ENCODE measurements around the gene ANGPTL5.

GRCh38 chr11:100688188-100688547 lies 1.1 kb downstream of the ARHGAP42 start:
- PRO-cap = no peak
- RAMPAGE, long total RNA, 4 experiments = no peak in any of the 4 experiments

GRCh38 chr11:100861240-100862041 lies 174.4 kb downstream of the ARHGAP42 start:
- PRO-cap = no peak
- RAMPAGE, long total RNA, 4 experiments = no peak in any of the 4 experiments

- PRO-cap = no peak
- RAMPAGE, long total RNA, 4 experiments = no peak in any of the 4 experiments
These were observed at the start of gene ANGPTL5 for GRCh38 chr11:101916314-101916825. Gene ANGPTL5, minus strand, starts transcription at chr11:101916522.

- PRO-cap = no peak
- RAMPAGE, long total RNA, 4 experiments = no peak in any of the 4 experiments
These were observed 76.9 kb downstream of the YAP1 start for GRCh38 chr11:102186938-102187849.

- PRO-cap = no peak
- RAMPAGE, long total RNA, 4 experiments = no peak in any of the 4 experiments
These were observed 88.4 kb downstream of the YAP1 start for GRCh38 chr11:102198594-102199050.

DNA sequence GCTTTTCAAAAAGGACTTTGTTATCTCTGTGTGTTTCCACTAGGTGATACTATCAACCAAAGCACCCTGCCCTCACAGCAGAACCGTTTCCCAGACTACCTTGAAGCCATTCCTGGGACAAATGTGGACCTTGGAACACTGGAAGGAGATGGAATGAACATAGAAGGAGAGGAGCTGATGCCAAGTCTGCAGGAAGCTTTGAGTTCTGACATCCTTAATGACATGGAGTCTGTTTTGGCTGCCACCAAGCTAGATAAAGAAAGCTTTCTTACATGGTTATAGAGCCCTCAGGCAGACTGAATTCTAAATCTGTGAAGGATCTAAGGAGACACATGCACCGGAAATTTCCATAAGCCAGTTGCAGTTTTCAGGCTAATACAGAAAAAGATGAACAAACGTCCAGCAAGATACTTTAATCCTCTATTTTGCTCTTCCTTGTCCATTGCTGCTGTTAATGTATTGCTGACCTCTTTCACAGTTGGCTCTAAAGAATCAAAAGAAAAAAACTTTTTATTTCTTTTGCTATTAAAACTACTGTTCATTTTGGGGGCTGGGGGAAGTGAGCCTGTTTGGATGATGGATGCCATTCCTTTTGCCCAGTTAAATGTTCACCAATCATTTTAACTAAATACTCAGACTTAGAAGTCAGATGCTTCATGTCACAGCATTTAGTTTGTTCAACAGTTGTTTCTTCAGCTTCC lies 87.5 kb upstream of the BIRC3 start:
- PRO-cap = no peak
- RAMPAGE, long total RNA, 4 experiments = no peak in any of the 4 experiments

DNA sequence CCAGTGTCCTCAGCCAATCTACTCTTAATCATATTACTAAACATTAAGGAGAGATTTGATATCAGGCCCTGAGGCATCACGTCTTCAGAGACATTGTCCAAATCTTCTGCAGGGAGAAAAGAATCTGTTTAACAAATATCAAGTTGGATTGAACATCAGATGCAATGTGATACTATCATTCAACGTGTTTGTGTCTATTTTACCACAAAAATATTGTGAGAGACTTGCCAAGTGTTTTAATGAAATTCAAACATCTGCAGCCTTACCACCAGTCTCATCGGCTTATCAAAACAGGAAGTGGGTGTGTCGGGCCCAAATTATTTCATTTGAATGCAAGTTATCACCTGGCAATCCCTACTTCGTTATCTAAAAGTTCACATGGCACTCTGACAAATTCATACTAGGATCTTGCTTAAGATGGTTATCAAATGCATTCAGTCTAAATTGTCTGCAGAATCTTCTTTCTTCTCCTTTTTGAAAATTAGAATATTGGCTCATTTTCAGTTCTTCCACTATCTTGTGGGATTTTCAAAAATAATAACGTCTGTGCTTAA lies 10.5 kb upstream of the BIRC3 start:
- PRO-cap = no peak
- RAMPAGE, long total RNA, 4 experiments = no peak in any of the 4 experiments

DNA sequence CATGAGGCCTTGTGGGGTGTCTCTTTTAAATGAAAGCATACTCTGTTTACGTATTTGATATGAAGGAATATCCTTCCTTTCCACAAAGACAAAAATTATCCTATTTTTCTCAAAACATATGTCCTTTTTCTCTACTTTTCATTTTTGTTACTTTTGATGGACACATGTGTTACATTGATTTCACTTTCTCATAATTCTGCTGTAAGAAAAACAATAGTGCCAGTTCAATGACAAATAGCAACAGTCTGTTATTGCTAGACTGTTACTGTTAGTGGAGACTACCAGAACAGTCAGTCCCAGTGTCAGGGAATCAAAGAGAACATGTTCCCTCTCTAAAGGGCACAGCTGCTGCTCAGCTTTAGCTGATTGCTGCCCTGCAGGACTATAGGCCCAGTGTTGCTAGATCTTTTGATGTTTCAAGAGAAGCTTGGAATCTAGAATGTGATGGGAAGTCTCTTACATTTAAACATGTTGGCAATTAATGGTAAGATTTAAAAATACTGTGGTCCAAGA lies 3.3 kb downstream of the BIRC3 start:
- PRO-cap = no peak
- RAMPAGE, long total RNA, 4 experiments = no peak in any of the 4 experiments

DNA sequence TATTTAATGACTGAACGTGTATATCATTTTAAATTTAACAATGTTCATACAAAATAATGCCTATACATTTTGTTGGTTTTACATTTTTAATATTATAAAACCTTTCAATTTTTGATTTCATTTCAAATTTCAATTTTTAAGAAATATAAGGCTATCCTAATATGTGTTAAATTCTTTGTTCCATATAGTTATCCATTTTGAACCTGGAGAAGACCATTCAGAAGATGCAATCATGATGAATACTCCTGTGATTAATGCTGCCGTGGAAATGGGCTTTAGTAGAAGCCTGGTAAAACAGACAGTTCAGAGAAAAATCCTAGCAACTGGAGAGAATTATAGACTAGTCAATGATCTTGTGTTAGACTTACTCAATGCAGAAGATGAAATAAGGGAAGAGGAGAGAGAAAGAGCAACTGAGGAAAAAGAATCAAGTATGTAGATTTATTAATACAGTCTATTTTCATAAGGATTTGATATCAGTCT lies 13.6 kb downstream of the BIRC3 start:
- PRO-cap = no peak
- RAMPAGE, long total RNA, 4 experiments = no peak in any of the 4 experiments

GRCh38 chr11:102338388-102339006 lies 8.5 kb upstream of the BIRC2 start:
- PRO-cap = no peak
- RAMPAGE, long total RNA, 4 experiments = no peak in any of the 4 experiments

DNA sequence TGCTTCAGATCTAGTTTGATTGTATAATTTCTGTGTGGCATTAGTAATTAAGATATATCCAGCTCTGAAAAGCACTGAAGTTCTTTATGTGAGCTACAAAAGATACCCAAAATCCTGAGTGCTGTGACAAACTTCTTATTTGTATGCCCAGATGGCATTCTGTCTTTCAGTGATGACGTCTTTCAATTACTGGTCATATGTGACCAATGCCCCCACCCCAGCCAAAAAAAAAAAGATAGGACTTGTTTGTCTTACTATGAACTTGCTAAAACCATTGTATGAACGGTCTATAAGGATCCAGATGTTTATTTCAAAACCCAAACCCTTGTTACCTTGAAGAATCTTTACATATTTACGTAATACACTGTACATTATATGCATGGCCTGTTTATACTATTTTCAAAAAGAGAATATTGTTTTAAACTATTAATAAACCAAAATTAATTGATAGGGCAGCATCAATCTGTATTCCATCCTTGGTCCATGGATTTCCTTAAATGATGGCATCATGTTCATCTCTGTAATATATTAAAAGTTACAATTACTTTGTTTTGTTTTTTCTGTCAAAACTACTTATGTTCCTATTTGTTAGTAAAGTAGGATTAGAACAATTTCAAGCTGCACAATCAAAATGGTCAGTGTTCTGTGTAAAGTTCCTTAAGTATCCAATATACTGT lies 51.5 kb downstream of the BIRC2 start:
- PRO-cap = no peak
- RAMPAGE, long total RNA, 4 experiments = no peak in any of the 4 experiments

DNA sequence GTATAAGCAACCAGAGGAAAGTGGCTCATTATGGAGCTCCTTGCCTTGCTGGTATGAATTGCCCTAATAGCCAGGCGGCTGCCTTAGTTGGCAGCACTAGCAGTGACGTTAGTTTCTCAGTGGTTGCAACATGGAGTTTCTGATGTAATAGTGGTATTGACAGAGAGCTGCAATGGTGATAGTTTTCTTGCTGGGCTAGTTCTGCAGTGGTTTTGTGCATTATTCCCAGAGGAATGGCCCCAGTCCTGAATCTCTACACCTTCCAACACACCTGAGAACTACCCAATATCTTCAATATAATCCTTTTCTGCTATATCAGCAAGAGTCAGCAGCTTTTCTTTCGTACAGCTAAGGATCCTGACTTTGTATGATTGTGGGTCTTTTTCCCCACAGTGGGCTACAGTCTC lies 3.9 kb upstream of the TMEM123 start:
- PRO-cap = no peak
- RAMPAGE, long total RNA, 4 experiments = no peak in any of the 4 experiments

DNA sequence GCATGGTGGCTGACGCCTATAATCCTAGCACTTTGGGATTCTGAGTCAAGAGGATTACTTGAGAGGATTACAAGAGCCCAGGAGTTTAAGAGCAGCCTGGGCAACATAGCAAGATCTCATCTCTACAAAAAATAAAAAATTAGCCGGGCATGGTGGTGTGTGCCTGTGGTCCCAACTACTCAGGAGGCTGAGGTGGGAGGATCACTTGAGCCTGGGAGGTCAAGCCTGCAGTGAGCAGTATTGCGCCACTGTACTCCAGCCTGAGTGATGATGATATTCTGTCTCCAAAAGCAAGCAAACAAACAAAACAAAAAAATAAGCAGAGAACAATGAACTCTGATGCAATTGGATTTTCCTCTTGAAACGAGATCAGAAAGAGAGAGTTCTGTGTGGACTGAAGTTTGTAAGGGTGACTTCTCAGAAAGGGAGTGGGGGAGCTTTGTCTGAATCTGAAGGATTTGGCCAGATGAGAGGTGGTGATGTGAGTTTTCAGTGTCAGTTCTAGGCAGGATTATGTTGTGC lies 5.9 kb upstream of the TMEM123 start:
- PRO-cap = no peak
- RAMPAGE, long total RNA, 4 experiments = no peak in any of the 4 experiments

- PRO-cap = no peak
- RAMPAGE, long total RNA, 4 experiments = no peak in any of the 4 experiments
These were observed 9.9 kb upstream of the MMP1 start for GRCh38 chr11:102807795-102808358.

DNA sequence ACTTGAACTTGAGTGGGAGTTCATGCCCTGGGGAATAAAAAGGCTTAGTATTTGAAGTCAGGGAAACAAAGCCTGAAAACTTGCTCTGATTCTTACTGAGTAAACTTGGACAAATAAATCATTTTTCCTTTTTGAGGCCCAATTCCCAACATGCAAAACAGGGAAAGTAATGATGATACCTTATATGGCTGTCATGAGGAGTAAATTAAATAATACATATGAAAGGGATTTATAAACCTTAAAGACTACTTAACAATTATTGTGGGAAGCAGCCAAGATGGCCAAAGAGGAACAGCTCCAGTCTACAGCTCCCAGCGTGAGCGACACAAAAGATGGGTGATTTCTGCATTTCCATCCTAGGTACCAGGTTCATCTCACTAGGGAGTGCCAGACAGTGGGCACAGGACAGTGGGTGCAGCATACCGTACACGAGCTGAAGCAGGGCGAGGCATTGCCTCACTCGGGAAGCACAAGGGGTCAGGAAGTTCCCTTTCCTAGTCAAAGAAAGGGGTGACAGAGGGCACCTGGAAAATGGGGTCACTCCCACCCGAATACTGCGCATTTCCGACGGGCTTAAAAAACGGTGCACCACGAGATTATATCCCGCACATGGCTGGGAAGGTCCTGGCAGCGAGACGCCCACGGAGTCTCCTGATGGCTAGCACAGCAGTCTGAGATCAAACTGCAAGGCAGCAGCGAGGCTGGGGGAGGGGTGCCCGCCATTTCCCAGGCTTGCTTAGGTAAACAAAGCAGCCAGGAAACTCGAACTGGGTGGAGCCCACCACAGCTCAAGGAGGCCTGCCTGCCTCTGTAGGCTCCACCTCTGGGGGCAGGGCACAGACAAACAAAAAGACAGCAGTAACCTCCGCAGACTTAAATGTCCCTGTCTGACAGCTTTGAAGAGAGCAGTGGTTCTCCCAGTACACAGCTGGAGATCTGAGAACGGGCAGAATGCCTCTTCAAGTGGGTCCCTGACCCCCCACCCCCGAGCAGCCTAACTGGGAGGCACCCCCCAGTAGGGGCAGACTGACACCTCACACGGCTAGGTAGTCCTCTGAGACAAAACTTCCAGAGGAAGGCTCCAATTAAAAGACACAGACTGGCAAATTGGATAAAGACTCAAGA lies 297.4 kb upstream of the DDI1 start:
- PRO-cap = no peak
- RAMPAGE, long total RNA, 4 experiments = no peak in any of the 4 experiments

DNA sequence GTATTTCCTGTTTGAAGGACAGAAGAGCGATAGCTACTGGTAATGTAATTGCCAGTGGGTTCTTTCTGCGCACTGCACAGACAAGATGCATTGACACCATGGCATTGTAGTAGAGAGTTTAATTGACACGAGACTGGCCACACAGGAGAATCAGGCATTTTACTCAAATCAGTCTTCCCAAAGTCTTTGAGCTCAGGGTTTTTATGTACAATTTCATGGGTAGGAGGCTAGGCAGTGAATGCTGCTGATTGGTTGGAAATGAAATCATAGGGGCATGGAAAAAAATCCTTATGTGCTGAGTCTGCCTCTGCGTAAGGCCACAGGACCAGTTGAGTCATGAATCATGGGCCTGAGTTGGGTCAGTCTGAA lies 273.9 kb downstream of the CASP4 start:
- PRO-cap = no peak
- RAMPAGE, long total RNA, 4 experiments = no peak in any of the 4 experiments

DNA sequence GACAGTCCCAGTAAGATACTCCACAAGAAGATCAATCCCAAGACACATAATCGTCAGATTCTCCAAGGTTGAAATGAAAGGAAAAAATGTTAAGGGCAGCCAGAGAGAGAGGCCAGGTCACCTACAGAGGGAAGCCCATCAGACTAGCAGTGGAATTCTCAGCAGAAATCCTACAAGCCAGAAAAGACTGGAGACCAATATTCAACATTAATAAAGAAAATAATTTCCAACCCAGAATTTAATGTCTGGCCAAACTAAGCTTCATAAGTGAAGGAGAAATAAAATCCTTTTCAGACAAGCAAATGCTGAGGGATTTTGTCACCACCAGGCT lies 2.2 kb upstream of the CASP4 start:
- PRO-cap = no peak
- RAMPAGE, long total RNA, 4 experiments = no peak in any of the 4 experiments

DNA sequence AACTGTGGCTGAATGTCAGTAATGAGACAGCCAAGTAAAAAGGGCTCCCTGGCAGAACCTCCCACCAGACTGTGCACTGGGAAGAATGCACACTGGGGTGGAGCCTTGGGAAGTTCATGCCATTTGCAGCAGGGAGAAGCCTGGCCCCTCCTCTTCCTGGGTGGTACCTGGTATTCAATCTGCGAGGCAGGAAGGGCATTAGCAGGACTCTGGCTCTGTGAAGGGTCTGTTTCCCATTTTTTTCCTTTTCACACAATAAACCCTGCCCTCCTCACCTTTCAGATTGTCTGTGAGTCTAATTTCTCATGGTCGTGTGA lies 26.5 kb upstream of the CASP4 start:
- PRO-cap = no peak
- RAMPAGE, long total RNA, 4 experiments = no peak in any of the 4 experiments

- PRO-cap = no peak
- RAMPAGE, long total RNA, 4 experiments = no peak in any of the 4 experiments
These were observed 3.1 kb upstream of the CASP5 start for GRCh38 chr11:105026063-105026449.

DNA sequence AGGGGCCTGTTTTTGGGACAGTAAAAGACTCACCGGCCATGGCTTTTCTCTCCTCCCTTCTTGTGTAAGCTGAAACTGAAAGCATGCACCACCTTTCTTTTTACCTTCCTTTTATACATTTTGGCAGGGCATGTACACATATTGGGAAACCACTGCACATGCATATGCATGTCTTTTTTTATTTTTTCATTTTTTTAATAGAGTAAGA lies 38.3 kb downstream of the CARD18 start:
- PRO-cap = no peak
- RAMPAGE, long total RNA, 4 experiments = no peak in any of the 4 experiments

Measured in sigmoid colon (tissue), 4 donors.